Urinary bladder (tissue), 3 donors: Measurements from ENCODE around the genes GPR139 and ACSM2A.

DNA sequence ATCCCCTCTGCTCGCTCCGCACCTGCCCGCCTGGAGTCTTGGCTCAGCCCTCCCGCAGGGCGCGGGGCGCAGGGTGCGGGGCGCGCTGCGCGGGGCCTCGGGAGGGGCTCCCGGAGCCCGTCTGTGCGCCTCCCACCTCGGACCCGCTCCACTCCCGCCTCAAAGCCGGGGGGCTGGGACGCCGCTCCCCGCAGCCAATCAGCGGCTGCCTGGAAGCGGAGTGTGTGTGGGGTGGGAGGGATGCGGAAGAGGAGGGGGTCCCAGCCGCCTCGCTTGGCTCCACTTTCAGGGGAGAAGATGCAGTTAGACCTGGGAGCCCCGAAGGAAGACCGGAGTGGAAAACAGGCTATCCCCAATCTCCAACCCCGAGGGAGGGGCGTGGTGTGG, at the start of gene GPR139:
Gene GPR139 (minus strand): TSS at position 125 of the 387 bp plus-strand sequence.
- PRO-cap, result no peak
- RAMPAGE, long total RNA, result no peak

- PRO-cap, result no peak
- RAMPAGE, long total RNA, result no peak
Observed at GRCh38 chr16:20327111-20327396, 259 bp downstream of the GP2 start.

- PRO-cap, result no peak
- RAMPAGE, long total RNA, result no peak
Observed at GRCh38 chr16:20451360-20451673, at the start of gene ACSM2A. ACSM2A (plus strand) TSS chr16:20451521.

DNA sequence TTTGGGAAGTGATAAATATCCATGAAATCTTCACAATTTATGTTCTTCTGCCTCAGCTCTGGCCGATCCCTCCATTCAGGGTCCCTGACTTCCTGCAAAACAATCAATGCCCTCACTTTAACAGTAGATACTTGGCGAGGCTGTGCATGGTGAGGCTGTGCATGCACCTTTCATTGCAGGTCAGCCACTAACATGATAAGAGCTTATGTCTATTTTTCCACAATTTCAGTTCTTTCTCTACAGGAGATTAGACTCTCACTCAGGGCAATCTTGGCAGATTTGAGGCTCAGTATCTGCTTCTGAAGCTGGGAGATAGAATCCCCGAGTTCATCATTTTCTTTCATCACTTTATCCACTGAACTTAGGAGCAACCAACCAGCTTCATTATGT, 1.6 kb downstream of the ACSM2B start:
- PRO-cap, result no peak
- RAMPAGE, long total RNA, result no peak

DNA sequence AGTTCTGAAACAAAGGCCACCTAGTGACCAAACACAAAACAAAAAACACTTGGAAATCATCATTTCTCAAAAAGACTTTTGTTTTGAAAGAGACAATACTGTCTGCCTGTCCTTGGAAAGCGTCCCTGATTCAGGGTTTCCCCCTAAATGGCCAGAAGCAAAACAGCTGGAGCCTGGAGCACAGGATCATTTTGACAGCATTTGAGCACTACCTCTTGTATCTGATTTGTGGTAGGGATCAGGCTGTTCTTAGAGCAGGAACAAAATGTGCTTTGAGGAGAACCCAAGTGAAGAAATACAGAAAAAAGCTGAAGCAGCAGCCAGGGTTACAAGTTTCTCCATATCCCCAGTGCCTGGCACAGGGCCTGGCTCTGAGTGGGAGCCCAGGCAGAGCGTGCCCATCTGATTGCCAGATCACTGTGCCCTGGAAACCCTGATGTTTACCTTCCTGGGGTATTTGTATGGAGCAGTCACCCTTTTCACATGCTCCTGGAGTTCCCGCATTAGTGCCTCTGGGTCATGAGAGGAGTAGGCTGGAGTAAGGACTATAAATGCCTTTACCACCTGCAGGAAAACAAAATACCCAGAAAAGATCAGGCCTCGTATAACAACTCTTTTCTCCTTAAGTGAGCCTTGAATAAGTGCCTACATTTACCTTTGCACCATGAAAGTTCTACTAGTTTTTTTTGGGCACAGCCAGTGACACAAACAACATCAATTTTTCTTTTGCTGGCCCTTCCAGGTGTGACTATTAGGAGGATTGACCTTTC, 11.5 kb upstream of the ACSM2B start:
- PRO-cap, result no peak
- RAMPAGE, long total RNA, result no peak

DNA sequence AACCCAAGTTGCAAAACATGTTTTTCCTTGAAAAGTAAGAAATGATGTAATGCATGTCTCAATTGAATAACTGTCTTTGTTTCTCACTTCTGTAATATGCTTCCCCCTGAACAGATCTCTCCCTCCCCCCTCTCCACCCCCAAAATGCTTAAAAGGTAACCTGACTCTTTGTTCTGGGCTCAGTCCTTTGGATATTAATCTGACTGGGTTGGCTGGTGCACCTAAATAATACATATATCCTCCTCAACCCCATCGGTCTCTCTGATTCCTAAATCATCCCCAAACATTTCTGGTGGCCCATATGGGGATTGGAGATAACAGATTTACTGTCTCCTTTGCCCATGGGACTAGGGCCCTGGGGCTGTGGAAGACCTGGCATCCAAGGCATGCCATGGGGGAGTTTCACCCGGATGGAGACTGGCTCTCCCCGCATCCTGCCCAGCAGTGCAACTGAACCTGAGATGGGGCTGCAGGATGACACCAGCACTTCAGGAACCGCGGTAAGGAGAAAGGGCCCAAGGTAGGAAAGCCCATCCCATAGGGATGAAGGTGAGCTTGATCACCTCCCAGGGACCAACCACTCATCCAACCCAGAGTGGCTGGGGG, 23.1 kb downstream of the ACSM1 start:
- PRO-cap, result no peak
- RAMPAGE, long total RNA, result no peak

DNA sequence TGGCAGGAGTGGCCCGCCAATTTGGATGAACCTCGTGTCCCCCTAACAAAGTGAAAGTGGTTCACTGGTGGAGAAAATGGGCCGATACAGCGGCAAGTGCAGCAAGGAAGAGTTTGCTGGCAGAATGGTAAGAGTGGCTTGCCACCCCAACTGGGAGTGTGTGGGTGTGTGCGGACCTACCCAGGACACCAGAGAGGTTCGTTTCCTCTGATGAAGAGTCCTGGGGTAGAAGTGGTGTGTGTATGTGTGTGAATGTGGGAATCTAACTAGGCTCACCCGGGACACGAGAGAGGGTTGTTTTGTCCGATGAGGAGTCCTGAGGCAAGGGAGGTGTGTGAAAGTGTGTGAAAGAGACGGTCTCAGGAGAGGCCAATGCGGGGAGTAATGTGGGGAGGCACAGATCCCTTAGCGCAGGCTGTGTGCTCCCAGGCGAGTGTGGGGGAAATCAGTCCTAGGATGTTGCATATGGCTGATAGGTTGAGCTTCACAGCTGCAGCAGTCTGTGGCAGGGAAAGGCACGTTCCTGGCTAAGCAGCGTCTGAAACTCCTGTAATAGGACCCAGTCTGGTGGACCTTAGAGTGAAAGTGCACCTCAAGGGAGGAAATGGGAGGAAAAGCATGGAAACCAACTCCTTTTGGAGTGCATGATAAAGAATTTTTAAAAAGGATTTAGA, 22.4 kb downstream of the ACSM1 start:
- PRO-cap, result no peak
- RAMPAGE, long total RNA, result no peak

DNA sequence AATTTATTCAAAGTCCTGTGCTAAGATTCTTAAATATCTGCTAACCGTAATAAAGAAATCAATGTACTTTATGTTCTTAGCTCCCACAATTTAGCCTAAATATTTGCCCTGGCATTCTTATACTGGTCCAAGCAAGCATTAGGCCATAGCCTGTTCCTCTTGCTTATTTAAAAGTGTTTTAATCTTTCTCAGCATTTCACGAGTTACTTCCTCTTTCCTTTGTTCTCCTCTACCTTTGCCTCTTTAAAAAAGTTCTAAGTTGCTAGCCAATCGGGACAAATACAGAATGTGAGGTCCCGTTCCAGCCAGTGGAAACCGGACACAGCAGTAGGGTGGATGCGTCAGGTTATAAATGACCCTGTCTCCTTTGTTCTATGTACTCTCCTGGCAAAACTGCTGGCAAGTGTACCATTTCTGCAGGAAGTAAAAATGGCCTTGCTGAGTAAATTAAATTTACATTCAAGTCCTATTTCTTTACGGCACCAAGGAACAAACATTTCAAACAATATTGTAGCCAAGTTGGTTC, 3.5 kb downstream of the ACSM1 start:
- PRO-cap, result no peak
- RAMPAGE, long total RNA, result no peak

DNA sequence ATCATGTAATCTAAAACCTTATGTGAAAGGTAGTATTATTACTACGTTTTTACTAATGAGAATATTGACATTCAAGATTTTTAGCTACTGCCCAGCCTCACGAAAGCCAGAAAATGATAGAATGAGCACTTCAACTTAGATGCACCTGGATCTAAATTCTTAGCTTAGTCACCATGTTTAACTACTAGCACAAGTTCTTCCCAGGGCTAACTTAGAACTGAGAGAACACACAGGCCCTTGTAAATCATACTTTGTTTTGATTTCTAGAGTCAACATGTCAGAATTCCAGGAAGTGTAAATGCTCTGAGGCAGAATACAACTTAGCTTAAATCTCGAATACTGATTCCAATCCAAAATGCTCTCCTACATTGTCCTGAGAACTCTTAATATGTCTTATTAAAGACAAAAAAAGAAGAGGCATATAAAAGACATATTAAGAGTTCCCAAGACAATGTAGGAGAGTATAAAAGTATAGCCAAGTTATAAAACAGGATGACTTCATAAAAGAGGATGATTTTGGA, 6.8 kb upstream of the ACSM1 start:
- PRO-cap, result no peak
- RAMPAGE, long total RNA, result no peak

DNA sequence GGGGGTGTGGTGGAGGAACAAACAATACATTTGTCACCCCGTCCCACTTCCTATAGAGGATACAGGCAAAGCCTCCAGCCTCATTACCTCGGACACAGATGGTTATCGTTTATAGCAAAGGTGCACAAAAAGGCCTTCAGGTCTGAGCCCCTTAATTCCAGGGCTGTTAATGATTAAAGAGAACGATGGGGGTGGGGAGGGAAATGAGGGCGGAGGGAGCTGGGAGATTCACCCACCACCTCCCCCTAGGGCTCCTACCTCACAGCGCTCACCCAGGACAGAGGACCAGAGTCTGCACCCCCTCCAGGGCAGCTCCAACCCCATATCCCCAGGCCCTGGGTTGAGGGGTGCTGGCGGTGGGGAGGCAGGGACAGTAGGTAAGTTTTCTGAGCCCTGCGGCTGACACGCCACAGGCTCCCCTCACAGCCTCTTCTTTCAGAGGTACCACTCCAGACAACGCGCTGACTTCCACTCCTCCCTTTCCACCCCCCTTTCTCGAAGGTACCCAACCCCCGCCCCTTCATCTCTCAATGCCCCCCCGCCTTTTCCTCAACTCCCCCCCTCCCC, 447 bp downstream of the DCUN1D3 start:
- PRO-cap, result unidirectional peak, minus-strand start at position 437 of the sequence
- RAMPAGE, long total RNA, result no peak

- PRO-cap, result unidirectional peak, minus-strand start at chr16:20910877
- RAMPAGE, long total RNA, result no peak
Observed at GRCh38 chr16:20910486-20911192, 10.1 kb downstream of the LYRM1 start.

DNA sequence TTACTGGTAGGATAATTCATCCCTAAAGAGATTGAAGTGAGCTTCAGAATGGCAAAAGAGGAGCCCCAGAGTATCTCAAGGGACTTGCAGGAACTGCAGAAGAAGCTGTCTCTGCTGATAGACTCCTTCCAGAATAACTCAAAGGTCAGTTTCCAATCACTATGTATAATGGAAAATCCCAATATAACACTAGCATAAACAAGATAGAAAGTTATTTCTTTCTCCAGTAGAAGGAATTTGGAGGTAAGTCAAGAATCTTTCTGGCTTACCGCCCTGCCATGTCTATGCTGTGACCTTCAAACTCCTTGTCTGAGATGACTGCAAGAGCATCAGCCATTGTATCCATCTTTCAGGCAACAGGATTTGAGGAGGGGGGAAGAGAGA, 2.7 kb downstream of the LDAF1 start:
- PRO-cap, result no peak
- RAMPAGE, long total RNA, result no peak

GRCh38 chr16:21277031-21277388, 1.1 kb downstream of the CRYM start:
- PRO-cap, result no peak
- RAMPAGE, long total RNA, result no peak

GRCh38 chr16:21363728-21364162, 85.7 kb upstream of the CRYM start:
- PRO-cap, result no peak
- RAMPAGE, long total RNA, result no peak

DNA sequence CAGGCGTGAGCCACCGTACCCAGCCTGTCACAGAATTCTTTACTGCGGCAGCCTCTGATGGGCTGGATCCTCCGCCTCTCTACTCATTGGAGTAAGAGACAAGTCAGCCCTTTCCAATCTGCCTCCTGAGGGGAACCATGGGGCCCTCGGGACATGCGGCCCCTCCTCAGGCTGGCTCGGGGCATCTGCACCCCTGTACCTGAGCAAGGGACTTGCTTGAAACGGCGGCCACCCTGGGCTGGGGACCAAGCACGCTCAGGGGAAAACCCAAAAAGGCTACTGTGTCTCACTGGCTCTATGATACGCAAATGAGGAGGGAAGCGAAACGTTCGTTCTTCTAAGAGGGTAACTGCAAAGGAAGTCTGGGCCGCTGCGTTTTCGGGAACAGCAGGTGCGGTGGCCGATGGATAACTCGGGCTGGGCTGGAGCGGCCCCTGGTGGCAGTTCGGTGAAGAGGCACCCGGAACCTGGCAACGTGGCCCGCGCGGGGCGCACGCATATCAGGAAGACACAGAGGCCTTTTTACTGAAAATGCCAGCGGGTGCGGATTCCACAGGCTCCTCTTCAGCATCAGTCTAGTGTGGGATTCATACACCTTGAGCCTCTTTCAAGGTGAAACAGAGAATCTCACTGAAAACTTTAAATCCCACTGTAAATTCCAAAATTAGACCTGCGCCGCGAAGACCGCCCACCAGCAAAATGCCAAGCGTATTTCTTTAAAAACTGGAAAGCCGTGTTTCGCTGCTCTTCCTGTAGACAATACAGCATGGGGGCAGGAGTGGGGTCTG, 44.6 kb upstream of the METTL9 start:
- PRO-cap, result no peak
- RAMPAGE, long total RNA, result no peak

DNA sequence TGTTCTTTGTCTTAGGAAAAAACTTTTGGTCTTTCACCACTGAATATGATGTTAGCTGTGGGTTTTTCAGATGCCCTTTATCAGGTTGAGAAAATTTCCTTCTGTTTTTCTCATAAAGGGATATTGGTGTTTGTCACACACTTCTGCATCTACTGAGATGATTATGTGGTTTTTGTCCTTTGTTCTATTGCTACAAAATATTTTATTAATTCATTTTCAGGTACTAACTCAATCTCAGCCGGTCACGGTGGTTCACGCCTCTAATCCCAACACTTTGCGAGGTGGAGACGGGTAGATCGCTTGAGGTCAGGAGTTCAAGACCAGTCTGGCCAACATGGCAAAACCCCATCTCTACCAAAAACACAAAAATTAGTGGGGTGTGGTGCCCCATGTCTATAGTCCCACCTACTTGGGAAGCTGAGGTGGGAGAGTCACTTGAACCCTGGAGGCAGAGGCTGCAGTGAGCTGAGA, 49.2 kb downstream of the NPIPB4 start:
- PRO-cap, result no peak
- RAMPAGE, long total RNA, result no peak

DNA sequence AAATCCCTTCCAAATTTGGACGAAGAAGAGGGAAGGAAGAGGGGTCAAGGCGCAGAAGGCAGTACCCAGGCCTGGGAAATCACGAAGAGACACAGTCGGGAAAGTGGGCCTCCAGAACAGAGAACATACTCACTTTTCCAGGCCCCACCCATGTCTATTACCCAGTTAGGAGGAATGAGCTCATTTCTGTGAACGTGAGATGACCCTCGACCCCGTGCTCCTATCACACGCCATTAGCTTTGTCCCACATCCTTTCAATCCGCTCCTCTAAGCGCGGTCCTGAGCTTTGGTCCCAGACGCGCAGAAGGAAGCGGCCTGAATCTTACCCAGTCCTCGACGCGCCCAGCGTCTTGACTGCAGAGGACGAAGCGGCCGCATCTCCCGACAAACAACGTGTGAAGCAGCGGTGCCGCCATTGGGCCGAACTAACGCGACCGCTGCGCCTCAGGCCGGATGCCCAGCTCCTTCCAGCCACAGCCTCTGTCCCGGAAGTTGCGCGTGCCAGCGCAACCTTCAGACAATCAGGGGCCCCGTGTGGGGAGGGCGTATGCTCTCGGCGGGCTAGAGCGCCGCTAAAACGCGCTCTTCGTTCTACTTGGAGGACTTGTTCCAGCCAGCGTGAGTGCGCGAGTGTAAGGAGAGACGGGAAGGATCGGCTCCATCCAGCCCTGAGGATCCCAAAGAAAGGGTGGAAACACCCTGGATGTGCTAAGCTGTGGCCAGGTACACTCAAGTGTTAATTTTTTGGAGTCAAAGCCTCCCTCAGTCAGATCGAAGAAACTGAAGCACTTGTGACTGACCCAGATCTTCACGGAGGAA, 37.4 kb downstream of the NPIPB4 start:
- PRO-cap, result bidirectional peak, plus-strand start at position 564 of the sequence, minus-strand start at position 393 of the sequence
- RAMPAGE, long total RNA, result no peak

DNA sequence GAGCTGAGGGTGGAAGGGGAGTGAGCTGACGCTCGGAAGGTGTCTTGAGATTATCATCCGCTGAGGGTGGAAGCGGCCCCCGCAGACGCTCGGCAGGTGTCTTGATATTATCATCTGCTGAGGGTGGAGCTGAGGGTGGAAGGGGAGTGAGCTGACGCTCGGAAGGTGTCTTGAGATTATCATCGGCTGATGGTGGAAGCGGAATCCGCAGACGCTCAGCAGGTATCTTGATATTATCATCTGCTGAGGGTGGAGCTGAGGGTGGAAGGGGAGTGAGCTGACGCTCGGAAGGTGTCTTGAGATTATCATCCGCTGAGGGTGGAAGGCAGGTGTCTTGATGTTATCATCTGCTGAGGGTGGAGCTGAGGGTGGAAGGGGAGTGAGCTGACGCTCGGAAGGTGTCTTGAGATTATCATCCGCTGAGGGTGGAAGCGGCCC, 21.3 kb downstream of the NPIPB4 start:
- PRO-cap, result no peak
- RAMPAGE, long total RNA, result no peak

DNA sequence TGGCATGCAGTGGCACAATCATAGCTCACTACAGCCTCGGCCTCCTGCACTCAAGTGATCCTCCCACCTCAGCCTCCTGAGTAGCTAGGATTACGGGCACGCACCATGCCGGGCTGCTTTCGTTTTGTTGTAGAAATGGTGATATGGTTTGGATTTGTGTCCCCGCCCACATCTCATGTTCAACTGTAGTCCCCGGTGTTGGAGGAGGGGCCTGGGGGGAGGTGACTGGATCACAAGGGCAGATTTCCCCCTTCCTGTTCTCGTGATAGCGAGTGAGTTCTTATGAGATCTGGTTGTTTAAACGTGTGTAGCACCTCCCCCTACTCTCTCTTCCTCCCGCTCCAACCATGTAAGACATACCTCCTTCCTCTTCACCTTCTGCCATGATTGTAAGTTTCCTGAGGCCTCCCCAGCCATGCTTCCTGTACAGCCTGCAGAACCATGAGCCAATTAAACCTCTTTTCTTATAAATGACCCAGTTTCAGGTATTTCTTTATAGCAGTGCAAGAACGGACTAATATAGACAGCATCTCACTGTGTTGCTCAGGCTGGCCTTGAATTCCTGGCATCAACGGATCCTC, 5.9 kb downstream of the PDZD9 start:
- PRO-cap, result no peak
- RAMPAGE, long total RNA, result no peak

- PRO-cap, result no peak
- RAMPAGE, long total RNA, result no peak
Observed at GRCh38 chr16:22045691-22046298, 37.9 kb downstream of the MOSMO start.